Vermiform appendix (tissue), 1 donor: ENCODE results near the gene WDR48.

DNA sequence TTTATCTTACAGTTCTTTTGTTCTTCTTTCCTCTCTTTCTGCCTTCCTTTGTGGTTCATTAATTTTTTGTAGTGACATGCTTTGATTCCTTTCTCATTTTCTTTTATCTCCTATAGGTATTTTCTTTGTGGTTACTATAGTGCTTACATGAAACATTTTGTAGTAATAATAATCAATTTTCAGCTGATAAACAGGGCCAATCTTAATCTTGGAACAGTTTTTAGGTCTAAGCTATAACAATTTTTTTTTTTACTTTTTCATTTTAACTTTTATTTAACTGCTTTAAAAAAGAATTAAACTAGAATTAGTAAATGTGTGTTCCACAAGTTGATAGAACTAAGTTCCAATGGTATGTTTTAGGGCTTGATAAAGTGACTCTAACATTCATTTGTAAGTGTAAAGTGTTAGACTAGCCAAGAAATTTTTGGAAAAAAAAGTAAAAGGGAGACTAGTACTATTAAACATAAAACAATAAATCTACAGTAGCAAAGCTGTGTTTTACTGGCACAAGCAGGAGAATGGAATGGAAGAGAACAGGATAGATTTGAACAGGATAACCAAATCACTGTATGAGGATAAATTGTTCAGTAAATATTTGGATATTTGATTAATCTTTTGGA is 58.9 kb upstream of the VILL start:
- PRO-cap, result no peak

GRCh38 chr3:37936212-37936715 is 54.3 kb upstream of the VILL start:
- PRO-cap, result no peak

DNA sequence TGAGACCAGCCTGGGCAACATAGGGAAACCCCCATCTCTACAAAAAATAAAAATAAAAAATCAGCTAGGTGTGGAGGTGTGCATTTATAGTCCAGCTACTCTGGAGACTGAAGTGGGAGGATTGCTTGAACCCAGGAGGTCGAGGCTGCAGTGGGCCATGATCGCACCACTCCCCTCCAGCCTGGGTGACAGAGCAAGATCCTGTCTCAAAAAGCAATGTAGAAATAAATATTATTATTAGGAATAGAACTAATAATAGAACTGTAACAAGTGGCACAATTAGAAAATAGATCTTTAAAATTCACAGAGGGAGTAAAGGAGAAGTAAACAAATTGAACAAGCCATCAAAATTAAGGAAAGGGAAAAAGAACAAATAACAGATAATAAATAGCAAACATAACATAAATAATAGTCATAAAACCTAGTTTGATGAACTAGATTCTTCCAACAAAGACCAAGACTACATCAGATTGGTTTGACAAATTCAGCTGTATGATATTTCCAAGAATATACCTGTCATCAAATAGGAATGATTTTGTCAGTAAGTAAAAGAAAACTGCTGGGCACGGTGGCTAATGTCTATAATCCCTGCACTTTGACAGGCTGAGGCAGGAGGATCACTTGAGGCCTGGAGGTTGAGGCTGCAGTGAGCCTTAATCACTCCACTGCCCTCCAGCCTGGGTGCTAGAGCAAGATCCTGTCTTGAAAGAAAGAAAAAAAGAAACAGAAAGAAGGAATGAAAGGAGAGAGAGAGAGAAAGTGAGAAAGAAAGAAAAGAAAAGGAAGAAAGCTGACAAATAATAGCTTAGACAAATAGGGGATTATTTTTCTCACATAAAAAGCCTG is 38.9 kb upstream of the VILL start:
- PRO-cap, result no peak

GRCh38 chr3:37963606-37964009 is 27.0 kb upstream of the VILL start:
- PRO-cap, result no peak

DNA sequence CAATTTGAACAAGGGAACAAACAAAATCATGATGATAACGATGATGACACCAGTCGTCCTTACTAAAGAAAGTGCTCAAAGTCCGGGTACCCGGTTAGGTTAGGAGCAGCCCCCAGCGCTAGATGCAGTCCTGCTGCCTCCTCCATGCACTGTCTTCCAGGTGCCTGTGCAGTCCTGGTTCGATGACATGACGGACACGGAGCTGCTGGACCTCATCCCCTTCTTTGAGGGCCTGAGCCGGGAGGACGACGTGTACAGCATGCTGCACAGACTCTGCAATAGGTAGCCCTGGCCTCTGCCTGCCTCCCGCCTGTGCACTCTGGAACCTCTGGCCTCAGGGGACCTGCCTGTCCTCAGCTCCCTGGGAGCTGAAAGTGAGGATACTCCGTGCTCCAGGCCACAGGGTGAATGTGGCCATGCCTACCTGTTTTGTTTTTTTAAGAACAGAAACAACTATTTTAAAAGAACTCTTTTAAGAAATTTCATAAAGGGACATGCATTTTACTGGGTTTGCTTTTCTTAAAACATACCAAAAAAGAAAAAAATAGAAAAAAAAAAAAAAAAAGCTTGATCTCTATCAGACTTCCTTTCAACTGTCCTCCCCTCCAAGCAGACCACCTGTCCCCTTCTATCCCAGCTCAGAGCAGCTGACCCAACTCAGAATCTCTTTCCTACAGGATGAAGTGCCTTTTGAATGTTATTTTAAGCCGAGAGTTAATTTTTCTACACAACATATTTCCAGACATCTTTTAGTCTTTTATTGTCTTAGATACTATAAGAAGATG is 9.8 kb upstream of the VILL start:
- PRO-cap, result no peak

GRCh38 chr3:37986762-37987423 is 3.7 kb upstream of the VILL start:
- PRO-cap, result bidirectional peak, plus-strand start at chr3:37987201, minus-strand start at chr3:37987006

GRCh38 chr3:38096496-38096695 is 40.5 kb downstream of the ACAA1 start:
- PRO-cap, result no peak

DNA sequence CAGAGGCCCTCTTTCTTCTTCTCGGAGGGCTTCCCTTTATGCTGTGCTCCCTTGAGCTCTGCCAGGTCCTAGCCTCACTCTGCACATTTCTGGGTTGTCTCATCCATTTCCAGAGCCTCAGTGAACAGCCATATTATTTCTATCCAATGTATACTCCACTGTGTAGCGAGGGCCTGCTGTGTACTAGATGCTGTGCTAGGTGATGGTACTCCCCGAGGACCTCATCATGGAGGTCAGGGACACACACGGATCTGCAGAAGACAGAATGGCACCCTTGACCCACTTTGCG is 18.3 kb downstream of the ACAA1 start:
- PRO-cap, result no peak

GRCh38 chr3:38121232-38122015 is 15.5 kb downstream of the ACAA1 start:
- PRO-cap, result no peak

- PRO-cap, result no peak
These were observed 6.4 kb downstream of the ACAA1 start for GRCh38 chr3:38130297-38131180.

DNA sequence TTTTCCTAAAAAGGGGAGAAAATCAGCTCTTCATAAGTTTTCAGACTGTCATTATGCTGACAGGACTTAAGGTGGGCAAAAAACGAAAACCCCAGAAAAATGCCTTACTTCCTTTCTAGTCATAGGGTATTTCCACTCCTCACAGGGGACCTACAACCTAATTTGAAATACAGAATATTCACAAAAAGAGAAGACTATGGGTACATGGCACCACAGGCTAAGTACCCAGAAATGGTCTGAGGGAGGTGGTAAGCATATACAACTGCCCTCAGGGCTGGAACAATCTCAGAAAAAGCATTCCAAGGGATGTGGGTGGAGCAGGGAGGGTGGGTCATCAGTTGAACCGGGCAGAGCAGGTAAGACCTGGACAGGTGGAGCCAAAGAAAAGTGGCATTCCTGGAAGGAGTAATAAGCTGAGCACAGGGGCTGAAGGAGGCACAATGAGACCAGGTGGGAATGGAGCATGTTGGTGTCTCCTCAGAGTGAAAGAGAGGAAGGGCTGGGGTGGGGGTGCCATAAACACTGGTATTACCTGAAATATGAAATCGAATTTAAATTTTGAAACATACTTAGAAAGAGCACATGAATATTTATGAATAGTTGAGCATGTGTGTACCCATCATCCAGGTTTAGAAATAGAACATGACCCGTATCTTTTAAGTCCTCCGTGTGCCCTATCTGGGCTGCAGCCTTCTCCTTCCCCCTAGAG is 10.5 kb upstream of the OXSR1 start:
- PRO-cap, result no peak

GRCh38 chr3:38189541-38190112 is 24.3 kb downstream of the OXSR1 start:
- PRO-cap, result no peak

DNA sequence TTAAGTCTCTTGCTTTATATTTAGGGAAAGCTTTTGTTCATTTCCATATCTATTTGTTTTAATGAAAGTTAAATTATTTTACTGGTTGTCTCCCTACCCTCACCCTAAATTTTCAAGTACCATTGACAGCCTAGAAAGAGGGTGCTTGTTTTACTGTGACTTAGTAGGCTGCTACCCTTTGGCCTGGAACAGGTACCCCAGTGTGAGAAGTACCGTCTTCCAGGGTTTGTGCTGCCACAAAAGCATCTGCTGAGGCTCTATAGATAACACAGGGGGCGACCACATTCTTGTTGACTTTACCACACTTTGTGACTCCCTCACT is 23.4 kb downstream of the EXOG start:
- PRO-cap, result unidirectional peak, minus-strand start at position 233 of the sequence

- PRO-cap, result no peak
These were observed 3.9 kb downstream of the SCN5A start for GRCh38 chr3:38645474-38646057.

DNA sequence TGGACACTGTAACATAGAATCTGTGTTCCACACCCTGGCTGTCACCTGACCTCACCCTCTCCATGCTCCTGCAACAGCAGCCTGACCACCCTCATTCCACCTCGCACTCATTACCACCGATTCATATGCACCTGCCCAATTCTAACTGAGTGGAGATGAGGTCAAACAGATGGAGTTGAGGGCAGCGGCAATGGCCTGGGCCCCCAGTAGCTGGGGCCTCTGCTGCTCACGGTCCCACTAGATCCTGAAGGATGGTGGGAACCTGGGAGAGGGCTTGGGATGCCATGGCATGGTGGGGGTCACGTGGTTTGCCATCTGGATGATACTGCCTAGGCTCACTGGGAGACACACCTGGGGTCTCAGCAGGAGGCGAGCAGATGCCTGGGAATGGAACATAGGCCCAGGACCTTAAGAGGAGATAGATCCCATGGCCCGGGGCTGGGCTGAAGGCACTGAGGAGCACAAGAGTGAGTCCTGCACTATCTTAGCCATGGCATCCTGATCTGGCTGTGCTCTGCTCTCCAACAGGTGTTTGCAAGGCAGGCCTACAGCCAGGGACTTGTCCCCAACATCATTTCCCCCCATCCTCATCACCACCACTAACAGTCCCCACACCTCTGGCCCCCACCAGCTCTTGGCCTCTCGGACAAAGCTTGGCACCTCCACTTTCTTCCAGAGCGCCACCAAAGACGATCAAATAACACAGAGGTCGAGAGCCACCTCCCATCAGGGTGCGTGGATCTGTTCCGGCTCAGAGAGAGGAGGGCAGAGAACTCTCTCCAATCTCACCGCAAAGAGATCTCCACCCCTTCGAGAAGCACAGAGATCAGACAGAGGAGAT is 1.2 kb downstream of the SCN5A start:
- PRO-cap, result no peak

- PRO-cap, result bidirectional peak, plus-strand start at chr3:39052052, minus-strand start at chr3:39051941; unidirectional peak, minus-strand start at chr3:39052419
These were observed at the start of gene WDR48 for GRCh38 chr3:39051581-39052648. WDR48 (plus strand) TSS chr3:39052016.

GRCh38 chr3:39141917-39142655 is 11.3 kb downstream of the CSRNP1 start:
- PRO-cap, result no peak

DNA sequence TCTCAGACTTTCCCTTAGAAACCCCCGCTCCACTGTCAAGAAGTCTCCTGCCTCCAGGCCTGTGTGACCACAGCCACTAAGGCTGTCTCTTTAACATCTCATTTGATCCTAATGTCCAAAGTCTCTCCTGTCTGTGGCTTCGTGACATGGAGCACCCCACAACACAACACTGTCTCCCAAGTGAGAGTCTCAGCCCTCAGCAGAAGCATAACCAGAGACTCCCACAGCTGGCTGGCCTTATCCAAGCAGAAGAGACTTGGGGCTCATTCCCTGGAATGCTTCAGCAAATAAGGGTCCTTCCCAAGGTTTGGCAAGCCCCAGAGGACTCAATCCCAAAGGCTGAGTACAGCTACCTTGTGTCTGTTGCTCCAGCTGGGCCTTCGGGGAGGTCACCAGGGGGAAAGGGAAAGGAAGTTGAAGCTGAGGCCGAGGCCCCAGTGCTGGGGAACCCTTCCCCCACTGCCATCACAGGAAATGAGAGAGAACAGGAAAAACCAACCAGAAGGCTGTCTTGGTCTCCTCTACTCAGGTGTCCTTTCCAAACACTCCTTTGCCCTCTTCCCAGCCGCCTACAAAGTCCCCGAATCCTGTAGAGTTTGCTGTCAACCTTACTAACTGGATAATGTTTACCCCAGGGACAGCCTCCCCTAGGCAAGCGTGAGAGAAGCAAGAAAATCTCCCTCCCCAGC is 5.8 kb downstream of the CSRNP1 start:
- PRO-cap, result no peak

GRCh38 chr3:39237108-39237378 is 42.8 kb downstream of the CX3CR1 start:
- PRO-cap, result no peak

GRCh38 chr3:39318298-39318784 is 11.2 kb upstream of the CCR8 start:
- PRO-cap, result no peak